Measurements from ENCODE around the genes SNX12, GJB1 and ZMYM3.

DNA sequence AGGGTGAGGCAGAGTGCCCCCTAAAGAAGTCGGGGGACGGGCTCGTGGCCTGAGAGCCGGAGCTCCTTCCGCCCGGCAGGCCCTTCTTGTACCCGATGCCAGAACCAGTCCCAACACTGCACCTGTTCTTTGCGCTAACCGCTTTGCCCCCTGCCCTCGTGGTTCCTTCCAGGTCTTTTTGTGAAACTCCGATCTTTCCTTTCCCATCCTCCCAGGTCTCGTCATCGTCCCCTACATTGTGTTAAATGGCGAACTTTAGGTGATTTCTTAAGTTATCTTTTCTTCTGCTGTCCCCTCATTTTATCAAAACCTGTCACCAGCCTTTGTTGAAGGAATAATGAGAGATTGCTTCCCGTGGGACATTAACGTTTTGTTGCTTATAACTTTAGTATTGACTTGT lies 304 bp downstream of the YIPF6 start:
- RRBS, result no CpG with 5 or more reads among the region's 16 CpGs
CAGE:
- cytosol, long polyA plus RNA, result no peak
- long polyA plus RNA, result no peak
- nucleus, long polyA plus RNA, result no peak

DNA sequence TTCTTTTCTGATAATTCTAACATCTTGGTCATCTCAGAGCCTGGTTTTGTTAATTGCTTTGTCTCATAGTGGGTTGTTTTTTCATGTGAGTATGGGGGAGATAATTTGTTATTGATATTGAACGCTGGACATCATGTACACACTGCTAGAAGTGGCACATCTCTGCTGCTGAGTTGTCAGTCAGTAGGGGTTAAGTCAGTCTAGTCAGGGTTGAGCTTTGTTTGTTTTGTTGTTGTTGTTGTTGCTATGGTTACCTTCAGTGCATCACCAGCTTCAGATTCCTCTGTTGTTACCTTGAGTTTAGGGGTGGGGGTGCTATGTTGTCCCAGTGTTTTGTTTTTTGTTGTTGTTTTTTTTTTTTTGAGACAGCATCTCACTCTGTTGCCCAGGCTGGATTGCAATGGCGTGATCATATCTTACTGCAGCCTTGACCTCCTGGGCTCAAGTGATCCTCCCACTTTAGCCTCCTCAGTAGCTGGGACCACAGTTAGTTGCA lies 10.0 kb downstream of the YIPF6 start:
- RRBS, result no CpG with 5 or more reads among the region's 2 CpGs
CAGE:
- cytosol, long polyA plus RNA, result no peak
- long polyA plus RNA, result no peak
- nucleus, long polyA plus RNA, result no peak

DNA sequence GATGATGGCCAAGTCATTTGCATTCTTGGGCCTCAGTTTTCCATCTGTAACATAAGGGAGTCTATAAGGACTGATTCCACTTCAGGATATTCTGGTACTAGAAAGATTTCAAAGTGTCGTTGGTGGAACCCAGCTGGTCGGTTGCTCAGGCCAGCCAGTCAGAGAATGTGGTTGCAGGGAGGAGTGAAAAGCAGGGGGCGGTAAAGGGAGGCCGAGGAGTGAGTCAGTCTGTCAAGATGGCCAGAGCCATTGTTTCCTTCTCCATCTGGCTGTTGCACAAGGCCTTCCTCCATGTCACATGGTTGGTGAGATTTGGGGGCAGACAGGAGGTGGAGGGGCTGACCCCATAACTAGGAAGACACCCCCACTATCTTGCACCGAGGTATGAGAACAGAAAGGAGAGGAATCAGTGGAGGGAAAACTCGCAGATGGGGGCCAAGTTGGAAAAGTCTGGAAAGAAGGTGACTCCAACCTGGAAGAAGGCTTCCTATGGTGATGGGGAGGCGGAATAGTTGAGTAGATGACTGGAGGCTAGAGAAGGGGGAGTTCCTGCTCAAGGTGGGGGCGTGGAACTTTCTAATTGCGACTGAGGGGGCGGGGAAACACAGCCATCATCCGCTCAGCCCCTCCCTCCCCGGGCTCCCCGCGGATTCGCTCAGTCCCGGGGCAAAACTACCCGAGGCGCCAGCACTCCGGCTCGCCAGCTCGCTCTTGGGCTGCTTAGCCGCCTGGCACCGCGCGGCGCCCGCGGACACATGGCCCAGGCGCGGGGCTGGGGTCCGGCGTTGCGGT lies 38.4 kb downstream of the STARD8 start:
- RRBS, result 31% methylated on average over 11 of the region's 33 CpGs
CAGE:
- cytosol, long polyA plus RNA, result no peak
- long polyA plus RNA, result no peak
- nucleus, long polyA plus RNA, result no peak

DNA sequence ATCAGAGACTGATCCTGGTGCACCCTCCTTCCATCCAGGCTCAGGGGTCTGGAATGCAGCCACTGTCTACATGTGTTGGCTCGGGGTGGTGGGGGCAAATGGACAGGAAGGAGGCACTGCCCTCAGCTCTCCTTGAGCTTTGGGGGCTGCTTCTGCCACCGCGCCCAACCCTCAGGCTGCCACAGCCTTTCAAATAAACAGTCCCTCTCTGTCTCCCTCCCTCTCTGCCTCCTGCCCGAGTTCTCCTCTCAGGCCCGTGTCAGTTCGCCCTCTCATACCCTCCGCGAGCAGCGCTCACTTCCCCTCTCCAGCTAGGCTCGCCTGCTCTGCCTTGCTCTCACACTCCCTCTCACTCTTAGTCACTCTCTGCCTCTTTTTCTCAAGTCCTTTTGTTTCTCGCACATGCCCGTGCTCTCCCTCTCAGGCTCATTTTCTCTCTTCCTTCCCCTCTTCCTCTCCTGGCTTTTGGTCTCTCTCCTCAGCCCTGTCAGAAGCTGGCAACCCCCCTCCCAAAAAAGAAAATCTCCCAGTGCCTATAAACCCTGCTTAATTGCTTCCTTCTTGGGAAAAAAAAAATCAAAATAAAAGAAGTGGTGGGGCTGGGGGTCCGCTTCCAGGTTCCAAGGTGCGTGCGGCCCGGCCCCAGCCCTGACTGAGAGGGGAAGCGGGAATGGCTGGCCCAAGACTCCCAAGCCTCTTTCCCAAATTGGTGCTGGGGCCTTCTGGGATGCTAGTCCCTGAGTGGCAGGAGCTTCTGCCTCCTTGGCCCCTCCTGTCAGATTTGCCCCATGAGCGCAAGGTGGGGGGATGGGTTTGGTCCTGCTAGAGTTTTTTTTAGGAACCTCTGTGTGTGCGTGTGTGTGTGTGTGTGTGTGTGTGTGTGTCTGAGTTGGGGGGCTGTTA lies 3.4 kb downstream of the EFNB1 start:
- RRBS, result no CpG with 5 or more reads among the region's 19 CpGs
CAGE:
- cytosol, long polyA plus RNA, result no peak
- long polyA plus RNA, result no peak
- nucleus, long polyA plus RNA, result no peak

DNA sequence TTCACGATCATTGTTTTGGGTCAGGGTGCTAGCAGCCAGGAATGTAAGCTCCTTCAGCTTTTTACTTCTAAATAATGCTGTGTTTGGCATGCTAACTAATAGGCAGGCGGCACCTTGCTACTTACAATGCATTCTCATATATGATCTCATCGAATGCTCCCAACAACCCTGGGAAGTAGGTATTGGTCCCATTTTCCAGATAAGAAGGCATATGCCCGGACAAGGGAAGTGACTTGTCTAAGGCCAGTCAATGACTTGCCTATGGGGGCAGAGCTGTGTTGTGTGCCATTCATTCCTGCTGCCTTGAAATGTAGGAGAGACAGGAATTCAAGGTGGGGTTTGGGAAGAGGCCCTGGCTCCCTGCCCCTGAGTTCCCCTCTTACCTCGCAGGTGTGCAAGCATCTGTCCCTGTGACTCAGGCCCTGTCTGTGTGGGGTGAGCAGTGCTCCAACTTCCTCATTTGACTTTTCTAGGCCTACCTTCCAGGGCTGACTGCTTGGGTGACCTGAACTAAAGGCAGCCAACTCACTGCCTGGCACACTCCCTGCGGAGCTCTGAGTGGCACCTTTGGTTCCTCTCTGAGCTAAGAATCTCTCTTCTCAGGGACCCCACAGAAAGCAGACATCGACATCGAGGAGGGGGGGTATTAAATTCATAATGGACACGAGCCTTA lies 5.0 kb downstream of the EFNB1 start:
- RRBS, result no CpG with 5 or more reads among the region's 9 CpGs
CAGE:
- cytosol, long polyA plus RNA, result no peak
- long polyA plus RNA, result no peak
- nucleus, long polyA plus RNA, result no peak

DNA sequence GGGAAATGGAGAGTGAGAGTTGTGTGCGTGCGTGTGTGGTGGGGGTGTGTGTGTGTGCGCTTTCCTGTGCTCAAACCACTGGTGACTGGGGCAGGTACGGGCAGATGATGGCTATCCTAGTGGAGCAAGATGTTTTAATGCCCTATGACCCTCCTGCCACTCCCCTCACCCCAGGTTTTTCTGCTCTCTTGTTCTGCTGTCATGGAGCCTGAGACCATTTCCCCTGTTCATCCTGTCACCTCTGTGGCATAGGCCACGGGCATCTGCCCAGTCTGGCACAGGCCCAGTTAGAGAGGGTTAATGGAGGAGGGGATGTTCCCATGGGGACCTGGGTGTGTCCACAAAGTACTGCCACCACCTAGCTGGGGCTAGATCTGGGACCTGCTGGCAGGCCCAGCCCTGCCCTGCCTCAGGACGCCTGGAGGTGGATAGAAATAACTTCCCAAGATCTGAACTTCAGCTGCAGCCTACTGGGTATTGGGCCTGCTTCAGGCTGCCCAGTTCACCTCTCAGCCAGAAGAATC lies 13.4 kb downstream of the EFNB1 start:
- RRBS, result no CpG with 5 or more reads among the region's 6 CpGs
CAGE:
- cytosol, long polyA plus RNA, result no peak
- long polyA plus RNA, result no peak
- nucleus, long polyA plus RNA, result no peak

GRCh38 chrX:68995718-68996744 lies 167.2 kb downstream of the EFNB1 start:
- RRBS, result 37% methylated on average over 8 of the region's 23 CpGs
CAGE:
- cytosol, long polyA plus RNA, result no peak
- long polyA plus RNA, result no peak
- nucleus, long polyA plus RNA, result no peak

- RRBS, result no CpG with 5 or more reads among the region's 3 CpGs
CAGE:
- cytosol, long polyA plus RNA, result no peak
- long polyA plus RNA, result no peak
- nucleus, long polyA plus RNA, result no peak
Observed at GRCh38 chrX:69025937-69026335, 139.3 kb downstream of the PJA1 start.

- RRBS, result no CpG with 5 or more reads among the region's 4 CpGs
CAGE:
- cytosol, long polyA plus RNA, result no peak
- long polyA plus RNA, result no peak
- nucleus, long polyA plus RNA, result no peak
Observed at GRCh38 chrX:70148642-70148957, 15.4 kb downstream of the IGBP1 start.

GRCh38 chrX:70257476-70258379 lies 2.3 kb downstream of the P2RY4 start:
- RRBS, result no CpG with 5 or more reads among the region's 7 CpGs
CAGE:
- cytosol, long polyA plus RNA, result no peak
- long polyA plus RNA, result no peak
- nucleus, long polyA plus RNA, result no peak

DNA sequence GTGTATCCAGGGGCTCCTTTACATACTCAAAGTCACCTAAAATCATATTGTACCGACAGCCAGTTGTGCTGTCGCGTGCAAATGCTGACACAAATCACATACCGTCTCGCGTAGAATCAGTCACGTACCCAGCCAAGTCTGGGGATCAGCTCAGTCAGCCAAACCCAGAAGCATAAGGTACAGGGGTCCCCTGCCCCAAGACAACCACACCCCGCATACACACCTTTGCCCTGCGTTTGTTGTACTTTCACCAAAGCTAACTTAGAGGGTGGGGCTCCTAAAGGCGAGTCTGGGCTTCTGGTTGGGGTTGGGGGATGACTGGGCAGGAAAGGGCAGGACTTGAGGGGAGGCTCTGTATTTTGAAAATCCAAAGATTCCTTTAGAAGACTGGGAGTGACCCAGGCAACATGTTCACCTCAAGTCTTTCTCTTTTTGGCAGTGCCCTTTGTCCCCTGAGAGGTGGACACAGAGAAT lies 845 bp downstream of the GDPD2 start:
- RRBS, result no CpG with 5 or more reads among the region's 10 CpGs
CAGE:
- cytosol, long polyA plus RNA, result no peak
- long polyA plus RNA, result no peak
- nucleus, long polyA plus RNA, result no peak

- RRBS, result no CpG with 5 or more reads among the region's 50 CpGs
CAGE:
- cytosol, long polyA plus RNA, result start-site peak on the plus strand at chrX:70455176-70455185, 54 and 68 reads in 2 replicates
- long polyA plus RNA, result no peak
- nucleus, long polyA plus RNA, result no peak
Observed at GRCh38 chrX:70454532-70455402, 10.1 kb downstream of the DLG3 start.

GRCh38 chrX:71067631-71068601 lies at the start of gene SNX12:
TSS of gene SNX12 (minus strand) at chrX:71068334.
- RRBS, result 48% methylated on average over 11 of the region's 69 CpGs
CAGE:
- cytosol, long polyA plus RNA, result start-site peak on the minus strand at chrX:71068332-71068415, 215 and 479 reads in 2 replicates
- long polyA plus RNA, result start-site peak on the minus strand at chrX:71068325-71068457, 287 and 549 reads in 2 replicates
- nucleus, long polyA plus RNA, result start-site peak on the minus strand at chrX:71068078-71068185, 12 and 23 reads in 2 replicates; start-site peak on the minus strand at chrX:71068330-71068404, 163 and 70 reads in 2 replicates

- RRBS, result no CpG with 5 or more reads among the region's 7 CpGs
CAGE:
- cytosol, long polyA plus RNA, result no peak
- long polyA plus RNA, result no peak
- nucleus, long polyA plus RNA, result no peak
Observed at GRCh38 chrX:71217264-71217894, 5.6 kb upstream of the GJB1 start.

DNA sequence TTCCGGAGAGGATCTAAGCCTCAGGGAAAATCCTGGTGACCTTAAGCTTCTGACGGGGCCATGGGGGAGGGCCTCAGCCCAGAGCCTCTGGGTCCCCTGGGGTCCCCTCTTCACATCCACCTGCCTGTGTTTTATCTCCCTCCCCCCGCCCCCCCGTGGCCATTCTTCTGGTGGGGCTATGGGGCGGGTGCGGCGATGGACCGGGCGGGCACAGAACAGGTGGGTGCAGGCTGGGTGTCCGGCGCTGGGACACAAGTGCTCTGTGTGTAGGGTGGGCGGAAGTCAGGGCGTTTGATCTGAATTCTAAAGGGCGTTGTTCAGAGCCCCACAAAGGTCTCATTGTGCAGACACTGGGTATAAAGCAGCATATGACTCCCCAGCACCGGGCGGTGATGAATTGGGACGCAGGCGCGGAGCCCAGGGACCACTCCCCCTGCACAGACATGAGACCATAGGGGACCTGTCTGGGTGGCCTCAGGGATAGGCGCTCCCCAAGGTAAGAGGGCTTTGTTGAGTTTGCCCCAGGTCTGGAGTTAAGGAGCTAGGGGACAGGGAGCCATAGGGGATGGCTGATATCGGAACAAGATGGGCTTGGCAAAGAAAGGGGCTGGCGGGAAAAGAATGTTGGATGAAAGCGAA lies at the start of gene GJB1:
Gene GJB1, plus strand, starts transcription at position 385 of the 639 bp plus-strand sequence.
- RRBS, result 62% methylated on average over 2 of the region's 23 CpGs
CAGE:
- cytosol, long polyA plus RNA, result no peak
- long polyA plus RNA, result no peak
- nucleus, long polyA plus RNA, result no peak

- RRBS, result 44% methylated on average over 9 of the region's 56 CpGs
CAGE:
- cytosol, long polyA plus RNA, result start-site peak on the minus strand at chrX:71254090-71254147, 20 and 184 reads in 2 replicates
- long polyA plus RNA, result start-site peak on the minus strand at chrX:71254084-71254150, 29 and 243 reads in 2 replicates
- nucleus, long polyA plus RNA, result no peak
Observed at GRCh38 chrX:71253606-71254448, at the start of gene ZMYM3. TSS of gene ZMYM3 (minus strand) at chrX:71254140.

- RRBS, result no CpG with 5 or more reads among the region's 7 CpGs
CAGE:
- cytosol, long polyA plus RNA, result no peak
- long polyA plus RNA, result no peak
- nucleus, long polyA plus RNA, result no peak
Observed at GRCh38 chrX:71282560-71283108, 801 bp upstream of the NONO start.

- RRBS, result no CpG with 5 or more reads among the region's 1 CpG
CAGE:
- cytosol, long polyA plus RNA, result no peak
- long polyA plus RNA, result no peak
- nucleus, long polyA plus RNA, result no peak
Observed at GRCh38 chrX:71389405-71389683, 23.2 kb downstream of the TAF1 start.

DNA sequence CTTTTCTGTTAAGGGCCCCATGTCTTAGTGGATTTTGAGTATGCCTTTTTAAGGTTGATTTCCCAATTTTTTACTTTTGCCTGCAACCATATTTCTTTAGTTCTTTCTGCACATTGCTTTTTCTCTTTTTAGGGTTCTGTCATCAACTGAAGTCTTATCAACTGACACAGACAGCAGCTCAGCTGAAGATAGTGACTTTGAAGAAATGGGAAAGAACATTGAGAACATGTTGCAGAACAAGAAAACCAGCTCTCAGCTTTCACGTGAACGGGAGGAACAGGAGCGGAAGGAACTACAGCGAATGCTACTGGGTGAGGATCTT lies 27.7 kb downstream of the TAF1 start:
- RRBS, result no CpG with 5 or more reads among the region's 4 CpGs
CAGE:
- cytosol, long polyA plus RNA, result no peak
- long polyA plus RNA, result no peak
- nucleus, long polyA plus RNA, result no peak

DNA sequence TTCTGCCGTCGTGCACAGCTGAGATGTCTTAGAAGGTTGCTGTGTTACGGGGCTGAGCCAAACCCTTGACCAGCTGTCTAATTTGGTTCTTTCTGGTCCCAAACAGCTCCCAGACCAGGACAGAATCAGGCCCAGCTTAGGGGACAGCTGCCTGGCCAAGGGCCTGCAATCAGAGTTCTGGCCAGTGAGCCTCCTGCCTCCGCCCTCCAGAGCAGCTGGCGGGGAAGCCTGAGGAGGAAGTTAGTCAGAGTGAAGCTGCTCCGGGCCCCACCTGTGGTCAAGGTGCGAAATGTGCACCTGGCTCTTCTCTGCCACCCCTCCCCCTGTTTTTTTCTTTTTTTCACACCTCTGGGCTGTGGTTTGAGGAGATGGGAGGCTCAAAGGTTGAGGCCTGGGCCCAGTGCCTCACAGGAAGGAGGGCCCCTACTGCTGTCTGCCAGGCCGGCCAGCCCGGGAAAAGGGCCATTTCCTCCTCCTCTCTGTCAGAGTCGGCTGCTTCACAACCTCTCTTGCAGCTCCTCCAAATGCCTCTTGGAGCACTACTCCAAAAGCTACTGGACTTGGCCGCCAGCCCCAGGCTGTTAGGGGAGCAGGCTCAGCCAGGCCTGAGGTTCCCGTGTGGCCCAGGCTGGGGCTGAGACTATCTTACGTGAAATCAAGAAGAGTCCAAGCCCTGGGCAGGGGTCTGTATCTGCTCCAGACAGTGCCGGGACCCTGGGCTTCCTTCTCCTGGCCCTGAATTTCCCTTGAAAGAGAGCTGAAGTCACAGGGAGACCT lies 4.3 kb upstream of the CXCR3 start:
- RRBS, result no CpG with 5 or more reads among the region's 14 CpGs
CAGE:
- cytosol, long polyA plus RNA, result no peak
- long polyA plus RNA, result no peak
- nucleus, long polyA plus RNA, result no peak